ENCODE data around the gene ISCU.

GRCh38 chr12:108455784-108456092 lies 59.3 kb upstream of the FICD start:
- RRBS: no CpG with 5 or more reads among the region's 3 CpGs

GRCh38 chr12:108561747-108562782 lies at the start of gene ISCU:
ISCU (plus strand) TSS chr12:108562596.
- RRBS: 1% methylated on average over 12 of the region's 70 CpGs

GRCh38 chr12:108567790-108568778 lies 5.7 kb downstream of the ISCU start:
- RRBS: no CpG with 5 or more reads among the region's 5 CpGs

- RRBS: no CpG with 5 or more reads among the region's 5 CpGs
Observed at GRCh38 chr12:108634294-108634812, 659 bp upstream of the SELPLG start.

DNA sequence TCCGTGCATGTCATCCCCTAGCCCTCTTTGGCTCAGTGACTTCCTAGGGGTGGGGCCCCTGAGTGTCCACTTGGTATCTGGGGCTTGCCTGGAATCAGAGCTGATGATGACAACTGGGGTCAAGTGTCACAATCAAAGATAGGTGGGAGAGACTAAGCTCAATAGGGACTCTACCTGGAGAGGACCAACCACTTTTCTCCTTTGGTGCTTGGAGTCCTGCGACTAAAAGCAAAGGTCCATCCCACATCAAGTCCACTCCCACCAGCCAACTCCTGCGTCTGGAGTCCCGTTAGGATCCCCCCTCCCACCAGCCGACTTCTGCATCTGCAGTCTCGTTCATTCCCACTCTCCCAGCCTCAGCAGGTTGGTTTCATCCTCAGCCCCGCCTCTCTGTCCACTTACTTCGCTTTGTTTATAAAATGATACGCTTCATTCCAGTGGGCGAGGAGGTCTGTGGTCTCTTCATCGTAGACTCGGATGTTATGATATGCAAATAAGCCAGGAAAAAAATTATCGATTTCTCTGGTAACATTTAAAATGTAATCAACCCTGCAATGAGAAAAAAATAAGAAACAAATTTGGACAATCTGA lies 56.9 kb downstream of the SSH1 start:
- RRBS: no CpG with 5 or more reads among the region's 13 CpGs

GRCh38 chr12:108825985-108826837 lies 31.2 kb downstream of the SSH1 start:
- RRBS: 2% methylated on average over 3 of the region's 19 CpGs

GRCh38 chr12:108858372-108859082 lies 1.1 kb upstream of the SSH1 start:
- RRBS: 95% methylated on average over 7 of the region's 16 CpGs

- RRBS: no CpG with 5 or more reads among the region's 11 CpGs
Observed at GRCh38 chr12:109132452-109133159, 16.2 kb downstream of the ACACB start.

DNA sequence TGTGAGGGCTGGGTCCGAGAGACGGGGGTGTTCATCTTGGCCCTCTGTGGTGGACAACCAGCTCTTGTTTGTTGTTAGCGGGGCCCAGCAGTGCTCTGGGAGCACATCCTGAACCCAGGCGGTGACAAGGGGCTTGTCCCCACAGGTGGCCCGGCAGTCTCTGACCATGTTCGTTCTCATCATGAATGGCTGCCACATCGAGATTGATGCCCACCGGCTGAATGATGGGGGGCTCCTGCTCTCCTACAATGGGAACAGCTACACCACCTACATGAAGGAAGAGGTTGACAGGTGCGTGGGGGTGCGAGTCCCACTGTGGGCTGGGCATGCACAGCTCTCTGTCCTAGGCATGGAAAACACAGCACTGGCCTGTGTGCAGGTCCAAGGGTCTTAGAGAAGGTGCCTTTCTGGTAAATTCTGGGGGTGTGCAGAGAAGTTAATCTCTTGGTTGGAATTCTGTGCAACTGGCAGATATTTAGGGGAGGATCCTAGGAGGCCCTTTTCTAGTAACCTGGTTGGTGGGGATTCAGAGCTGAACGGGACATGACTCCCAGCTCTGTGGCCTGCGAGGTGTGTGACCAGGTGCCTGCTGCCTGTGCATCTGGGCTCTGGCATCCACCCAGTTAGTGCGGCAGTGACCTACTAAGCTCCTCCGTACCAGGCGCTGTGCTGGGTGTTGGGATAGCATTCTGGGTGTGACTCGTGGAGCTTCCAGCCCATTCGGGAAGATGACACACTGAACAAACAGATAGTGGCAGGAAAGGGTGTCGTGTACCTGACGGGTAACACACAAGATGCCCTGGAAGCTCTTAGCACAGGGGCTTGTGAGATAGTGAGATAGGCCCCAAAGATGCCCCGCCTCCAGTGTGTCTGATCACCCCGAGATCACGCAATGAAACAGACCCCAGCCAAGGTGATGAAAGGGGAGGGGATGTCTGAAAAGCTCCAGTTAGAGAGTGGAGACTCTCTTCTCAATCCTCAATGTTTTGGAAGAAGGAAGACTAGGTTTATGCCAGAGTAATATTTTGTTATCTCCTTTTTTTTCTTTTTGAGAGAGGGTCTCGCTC lies 80.8 kb downstream of the ACACB start:
- RRBS: 87% methylated on average over 4 of the region's 23 CpGs

GRCh38 chr12:109459227-109459490 lies 17.9 kb downstream of the KCTD10 start:
- RRBS: no CpG with 5 or more reads among the region's 3 CpGs

GRCh38 chr12:109462971-109463879 lies 13.9 kb downstream of the KCTD10 start:
- RRBS: no CpG with 5 or more reads among the region's 15 CpGs

- RRBS: no CpG with 5 or more reads among the region's 14 CpGs
Observed at GRCh38 chr12:109535865-109536484, 37.3 kb downstream of the MMAB start.

DNA sequence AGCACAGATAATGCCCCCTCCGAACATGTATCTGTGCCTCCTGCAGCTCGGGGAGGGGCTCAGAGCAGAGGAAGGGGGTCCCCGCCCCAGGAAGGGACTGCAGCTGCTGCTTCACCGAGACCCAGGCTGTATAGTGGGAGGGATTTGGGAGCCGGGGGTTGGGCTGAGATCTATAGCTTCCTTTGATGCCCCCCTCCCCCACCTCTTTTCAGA lies 48.5 kb downstream of the MVK start:
- RRBS: no CpG with 5 or more reads among the region's 5 CpGs

GRCh38 chr12:109681884-109682329 lies 31.7 kb upstream of the FAM222A start:
- RRBS: no CpG with 5 or more reads among the region's 10 CpGs

DNA sequence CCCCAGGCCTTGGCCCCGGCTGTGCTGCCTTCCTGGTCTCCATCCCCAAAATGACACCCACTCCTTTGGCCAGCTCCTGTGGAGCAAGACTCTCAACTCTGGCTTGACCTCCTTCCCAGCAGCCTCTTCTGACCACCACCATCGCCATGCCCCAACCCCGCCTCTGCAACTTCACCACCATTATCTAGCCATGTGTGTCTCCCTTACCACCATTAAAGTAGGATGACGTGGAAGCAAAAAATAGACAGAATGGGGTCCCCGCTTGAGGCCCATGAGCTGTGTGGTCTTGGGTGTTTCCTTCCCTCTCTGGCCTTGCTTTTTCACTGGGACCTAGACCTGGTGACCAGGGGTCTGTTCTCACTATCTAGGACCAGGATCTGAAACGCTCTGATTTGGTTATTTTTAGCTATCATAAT lies 30.7 kb downstream of the FAM222A start:
- RRBS: no CpG with 5 or more reads among the region's 6 CpGs

DNA sequence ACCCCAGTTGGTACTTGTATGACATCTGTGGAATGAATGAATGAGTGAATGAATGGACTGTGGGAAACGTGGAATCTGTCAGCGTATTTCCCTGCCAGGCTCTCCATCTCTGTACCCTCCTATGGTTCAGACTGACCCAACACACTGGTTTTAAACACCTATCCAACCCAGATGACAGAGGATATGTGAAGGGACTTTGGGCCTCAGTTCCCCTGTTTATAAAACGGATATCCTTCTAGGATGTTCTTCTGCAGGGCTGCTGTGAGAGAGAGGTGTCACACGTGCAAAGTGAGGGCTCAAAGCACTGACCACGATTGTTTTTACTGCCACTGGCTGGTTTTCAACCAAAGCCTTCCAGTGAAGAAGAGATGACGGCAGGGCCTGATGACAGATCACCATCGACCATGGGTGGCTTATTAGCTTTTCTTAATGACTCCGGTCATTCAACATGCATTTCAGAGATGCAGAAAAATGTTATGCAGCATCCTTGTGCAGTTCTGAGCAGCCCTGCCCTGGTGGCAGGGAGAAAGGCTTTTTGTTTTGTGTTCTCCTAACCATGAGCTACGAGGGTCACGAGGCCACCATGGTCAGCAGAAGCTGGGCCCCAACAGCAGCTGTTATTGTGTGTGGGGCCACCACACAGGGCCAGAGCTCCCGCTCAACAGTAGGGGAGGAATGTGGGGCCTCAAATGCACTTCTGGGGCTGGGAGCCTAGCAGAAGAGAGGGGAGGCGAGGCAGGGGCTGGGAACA lies 16.7 kb downstream of the GLTP start:
- RRBS: no CpG with 5 or more reads among the region's 12 CpGs

DNA sequence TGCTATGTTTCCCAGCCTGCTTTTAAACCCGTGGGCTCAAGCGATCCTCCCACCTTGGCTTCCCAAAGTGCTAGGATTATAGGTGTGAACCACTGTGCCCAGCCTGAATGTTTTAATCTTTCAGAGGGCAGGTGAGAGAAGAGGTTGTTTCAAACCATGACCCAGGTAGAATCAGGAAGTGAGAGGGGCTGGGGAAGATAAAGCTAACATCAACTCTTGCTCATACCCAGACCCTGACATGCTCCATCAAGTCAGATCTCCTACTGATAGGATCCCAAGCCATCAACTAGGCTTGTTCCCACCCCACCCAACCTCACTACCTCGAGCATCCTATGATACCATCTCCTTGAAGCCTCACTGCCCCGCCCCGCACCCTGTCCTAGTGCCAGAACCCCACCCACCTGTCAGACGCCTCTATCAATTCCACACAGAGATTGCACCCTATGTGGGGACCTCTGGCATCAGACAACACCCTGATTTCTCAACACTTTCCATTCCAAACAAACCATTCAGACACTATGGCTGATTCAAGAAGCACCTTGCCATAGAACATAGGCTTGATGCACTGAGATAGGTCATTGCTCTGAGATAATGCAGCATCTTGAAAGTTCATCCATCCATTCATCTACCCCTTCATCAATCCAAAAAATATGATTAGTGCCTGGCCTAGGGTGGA lies 3.0 kb upstream of the GLTP start:
- RRBS: no CpG with 5 or more reads among the region's 6 CpGs

DNA sequence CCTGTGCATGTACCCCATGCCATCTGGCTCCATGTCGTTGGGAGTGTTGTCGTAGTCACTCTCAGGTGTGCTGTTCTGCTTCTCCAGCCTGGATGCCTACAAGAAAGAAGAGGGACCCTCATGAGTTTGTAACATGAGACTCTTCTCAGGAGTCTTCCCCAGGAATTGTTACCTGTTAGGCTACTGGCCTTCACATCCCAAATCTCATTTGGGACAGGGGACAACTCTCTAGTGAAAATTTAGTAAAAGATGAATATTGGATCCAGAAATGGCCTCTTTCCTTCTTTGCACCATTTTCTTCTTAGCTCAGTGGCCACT lies 39.0 kb downstream of the TCHP start:
- RRBS: no CpG with 5 or more reads among the region's 2 CpGs

DNA sequence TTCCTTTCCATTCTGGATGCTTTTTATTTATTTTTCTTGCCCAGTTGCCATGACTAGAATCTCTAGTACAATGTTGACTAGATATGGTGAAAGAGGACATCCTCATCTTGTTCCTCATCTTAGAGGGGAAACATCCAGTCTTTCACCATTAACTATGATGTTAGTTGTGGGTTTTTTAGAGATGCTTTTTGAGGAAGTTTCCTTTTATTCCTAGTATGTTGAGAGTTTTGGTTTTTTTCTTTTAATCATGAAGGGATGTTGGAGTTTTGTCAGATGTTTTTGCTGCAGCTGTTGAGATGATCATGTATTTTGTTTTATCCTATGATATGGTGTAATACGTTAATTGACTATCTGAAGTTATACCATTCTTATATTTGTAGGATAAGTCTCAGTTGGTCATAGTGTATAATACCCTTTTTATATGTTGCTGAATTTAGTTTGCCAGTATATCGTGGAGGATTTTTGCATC lies 8.8 kb downstream of the ANKRD13A start:
- RRBS: no CpG with 5 or more reads among the region's 2 CpGs

DNA sequence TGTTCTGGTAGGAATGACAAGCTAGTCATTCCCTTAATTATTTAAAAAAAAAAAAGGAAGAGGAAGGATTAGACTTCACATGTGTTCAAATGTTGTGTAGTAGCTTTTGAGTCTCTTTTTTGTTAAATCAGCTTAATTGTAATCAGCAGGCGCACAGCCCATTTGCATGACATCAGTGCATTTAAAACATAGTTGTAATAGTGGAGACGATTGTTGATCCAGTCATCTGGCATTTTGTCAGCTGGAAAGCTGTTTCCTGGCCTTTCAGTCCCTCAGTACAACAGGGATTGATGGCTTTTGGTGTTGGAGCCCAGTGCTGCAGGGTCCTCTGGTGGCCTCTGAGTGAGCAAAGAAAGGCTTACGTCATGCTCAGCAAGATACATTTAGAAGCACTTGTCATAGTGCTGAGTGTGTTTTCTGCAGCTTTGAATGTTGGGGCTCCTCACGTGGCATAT lies 23.9 kb downstream of the C12orf76 start:
- RRBS: no CpG with 5 or more reads among the region's 4 CpGs

All from BE2C (cell line).